Gastroesophageal sphincter (tissue), 4 donors: Measurements from ENCODE around the genes RAB1A and ACTR2.

- PRO-cap: no peak
- RAMPAGE, long total RNA, 4 experiments: no peak in any of the 4 experiments
Observed at GRCh38 chr2:64140536-64141026, 3.6 kb downstream of the PELI1 start.

DNA sequence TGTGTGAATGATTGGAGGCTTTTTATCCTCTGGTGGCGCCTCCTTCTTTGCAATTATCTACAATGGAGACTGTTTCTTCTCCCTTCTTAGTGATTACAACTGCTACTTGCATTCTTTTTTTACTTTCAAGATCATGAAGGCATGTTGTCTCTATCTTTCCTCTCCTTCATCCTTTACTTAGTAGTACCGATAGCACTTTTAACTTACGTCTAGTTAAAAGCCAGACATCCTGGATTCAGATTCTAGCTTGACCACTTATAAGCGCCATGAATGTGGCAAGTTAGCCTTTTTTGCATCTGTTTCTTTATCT lies 84.4 kb upstream of the PELI1 start:
- PRO-cap: no peak
- RAMPAGE, long total RNA, 4 experiments: no peak in any of the 4 experiments

GRCh38 chr2:64329746-64330469 lies 124.1 kb upstream of the LGALSL start:
- PRO-cap: no peak
- RAMPAGE, long total RNA, 4 experiments: no peak in any of the 4 experiments

DNA sequence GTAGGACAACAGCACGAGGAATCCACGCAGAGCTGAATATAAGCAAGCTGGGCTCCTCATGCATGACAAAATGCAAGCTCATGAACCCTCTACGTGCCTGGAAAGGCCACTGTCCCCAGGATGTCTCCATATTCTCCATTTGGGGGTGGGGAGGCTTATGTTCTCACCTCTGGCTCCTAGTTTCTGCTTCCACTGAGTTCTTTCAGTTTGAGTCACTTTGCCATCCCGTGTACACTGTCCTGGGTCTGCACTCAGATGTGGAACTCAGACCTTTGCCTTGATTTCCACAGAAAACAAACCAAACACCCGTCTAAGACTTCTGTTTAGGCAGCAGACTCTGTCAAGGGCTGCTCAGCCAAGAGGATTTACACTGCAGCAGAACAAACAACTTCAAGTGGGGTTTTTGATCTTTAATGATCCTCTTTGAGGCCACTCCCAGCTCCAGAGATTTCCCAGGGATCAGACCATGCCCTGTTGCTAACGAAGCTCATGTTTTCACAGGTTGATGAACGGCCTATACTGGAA lies 52.6 kb upstream of the LGALSL start:
- PRO-cap: no peak
- RAMPAGE, long total RNA, 4 experiments: no peak in any of the 4 experiments

- PRO-cap: no peak
- RAMPAGE, long total RNA, 4 experiments: no peak in any of the 4 experiments
Observed at GRCh38 chr2:64406633-64406965, 47.4 kb upstream of the LGALSL start.

GRCh38 chr2:64456167-64456735 lies 2.3 kb downstream of the LGALSL start:
- PRO-cap: no peak
- RAMPAGE, long total RNA, 4 experiments: no peak in any of the 4 experiments

DNA sequence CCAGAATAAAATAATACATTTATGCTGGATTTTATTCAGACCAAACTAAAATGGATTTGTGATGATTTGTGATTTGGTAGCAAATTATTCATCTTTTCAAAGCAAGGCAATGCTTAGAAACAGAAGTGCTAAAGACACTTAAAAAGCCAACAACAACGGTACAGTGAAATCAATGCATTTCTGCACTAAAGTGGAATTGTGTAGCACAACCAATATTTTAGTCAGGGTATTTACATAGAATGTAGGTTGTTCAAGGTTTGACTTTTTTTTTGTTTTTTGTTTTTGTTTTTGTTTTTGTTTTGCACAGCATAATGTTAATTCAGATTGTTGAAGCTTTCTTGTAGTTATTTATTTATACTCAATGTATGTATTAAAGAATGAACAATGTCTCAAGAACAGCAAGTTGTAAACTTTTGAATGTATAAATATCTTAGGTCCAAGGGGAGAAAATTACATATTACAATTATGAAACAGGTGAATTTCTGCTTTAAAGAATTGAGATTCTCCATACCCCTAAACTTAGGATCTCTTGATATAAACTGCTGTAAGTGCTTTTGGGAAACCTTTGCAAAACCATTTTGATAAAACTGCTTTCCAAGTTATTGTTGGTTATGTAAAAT lies 4.8 kb downstream of the LGALSL start:
- PRO-cap: no peak
- RAMPAGE, long total RNA, 4 experiments: no peak in any of the 4 experiments

GRCh38 chr2:64462048-64462425 lies 8.1 kb downstream of the LGALSL start:
- PRO-cap: no peak
- RAMPAGE, long total RNA, 4 experiments: no peak in any of the 4 experiments

DNA sequence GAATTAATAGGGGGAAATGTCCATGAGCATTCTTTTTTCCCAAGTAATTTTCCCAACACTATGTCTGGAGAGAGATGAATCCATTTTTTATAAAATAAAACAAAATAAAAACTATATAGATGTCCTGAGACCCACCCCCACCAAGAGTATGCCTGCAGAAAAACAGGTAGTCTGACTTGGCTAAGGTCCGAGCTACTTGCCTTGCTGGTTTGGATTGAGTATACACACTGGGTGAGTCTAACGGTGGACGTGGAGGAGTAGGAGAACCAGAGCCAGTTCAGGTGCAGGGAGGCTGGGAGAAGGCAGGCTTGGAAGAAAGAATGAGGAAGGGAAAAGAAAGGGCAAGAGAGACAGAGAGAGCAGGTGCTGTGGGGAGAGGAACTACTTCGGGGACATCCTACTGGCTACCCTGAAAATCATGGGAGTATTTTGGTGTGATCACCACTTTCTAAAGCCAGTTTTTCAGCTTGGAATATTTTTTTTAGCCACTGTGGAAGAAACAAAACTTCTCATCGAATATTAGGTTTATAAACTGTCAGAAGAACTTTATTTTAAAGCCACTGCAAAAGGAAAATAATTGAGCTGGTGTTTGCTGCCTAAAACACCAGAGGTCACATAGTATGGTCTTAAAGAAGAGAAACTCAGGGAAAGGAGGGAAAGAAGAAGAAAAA lies 21.2 kb upstream of the AFTPH start:
- PRO-cap: no peak
- RAMPAGE, long total RNA, 4 experiments: no peak in any of the 4 experiments

- PRO-cap: no peak
- RAMPAGE, long total RNA, 4 experiments: no peak in any of the 4 experiments
Observed at GRCh38 chr2:64629949-64630485, 23.7 kb downstream of the SERTAD2 start.

DNA sequence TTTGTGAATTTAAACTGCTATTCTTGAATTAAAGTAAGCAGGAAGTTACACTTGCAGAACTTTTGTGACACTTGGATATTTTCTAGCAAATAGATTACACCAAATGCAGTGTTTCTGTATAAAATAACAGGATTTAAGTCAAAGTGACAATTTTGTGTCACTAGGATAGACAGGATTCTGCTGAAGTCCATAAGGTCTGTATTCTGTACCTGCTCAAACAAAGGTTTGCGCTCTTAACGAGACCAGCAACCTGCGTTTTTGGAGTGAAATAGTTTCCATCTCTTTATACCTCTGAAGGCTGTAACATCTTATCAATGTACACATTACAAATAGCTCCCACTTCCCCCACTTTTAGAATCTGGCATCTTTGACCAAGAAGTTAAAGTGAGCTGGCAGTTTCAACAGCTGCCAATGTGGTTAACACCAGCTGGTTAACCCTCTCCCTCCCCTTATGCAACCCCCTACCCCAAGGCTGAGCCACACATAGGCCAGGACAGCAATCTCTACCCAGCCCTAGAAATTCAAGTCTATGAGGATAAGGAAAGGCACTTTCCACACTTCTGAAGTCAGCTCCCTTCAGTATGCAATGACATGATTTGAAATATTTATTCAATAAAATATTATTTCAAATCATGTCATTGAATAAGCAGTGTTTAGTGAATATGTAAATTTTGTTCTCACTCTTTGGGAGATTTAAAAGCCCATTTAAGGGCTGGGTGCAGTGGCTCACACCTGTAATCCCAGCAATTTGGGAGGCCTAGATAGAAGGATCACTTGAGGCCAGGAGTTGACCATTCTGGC lies 2.2 kb upstream of the SERTAD2 start:
- PRO-cap: no peak
- RAMPAGE, long total RNA, 4 experiments: no peak in any of the 4 experiments

GRCh38 chr2:64769783-64770113 lies 116.0 kb upstream of the SERTAD2 start:
- PRO-cap: no peak
- RAMPAGE, long total RNA, 4 experiments: no peak in any of the 4 experiments

GRCh38 chr2:64837199-64837777 lies 151.9 kb upstream of the SLC1A4 start:
- PRO-cap: no peak
- RAMPAGE, long total RNA, 4 experiments: no peak in any of the 4 experiments

DNA sequence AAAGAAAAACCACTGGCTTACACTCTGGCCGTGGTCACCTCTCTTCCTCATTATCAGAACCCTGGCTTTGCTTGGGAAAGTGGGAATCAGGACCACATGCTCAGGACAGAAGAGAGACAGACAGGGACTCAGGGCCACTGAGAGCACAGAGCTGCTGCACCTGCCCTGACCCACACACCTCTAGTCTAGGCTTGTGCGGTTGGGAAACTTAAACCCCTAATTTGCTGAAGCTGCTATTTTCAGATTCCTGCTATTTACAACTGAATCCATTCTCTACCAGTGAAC lies 51.6 kb upstream of the SLC1A4 start:
- PRO-cap: no peak
- RAMPAGE, long total RNA, 4 experiments: no peak in any of the 4 experiments

- PRO-cap: no peak
- RAMPAGE, long total RNA, 4 experiments: no peak in any of the 4 experiments
Observed at GRCh38 chr2:64975111-64975734, 14.0 kb upstream of the SLC1A4 start.

DNA sequence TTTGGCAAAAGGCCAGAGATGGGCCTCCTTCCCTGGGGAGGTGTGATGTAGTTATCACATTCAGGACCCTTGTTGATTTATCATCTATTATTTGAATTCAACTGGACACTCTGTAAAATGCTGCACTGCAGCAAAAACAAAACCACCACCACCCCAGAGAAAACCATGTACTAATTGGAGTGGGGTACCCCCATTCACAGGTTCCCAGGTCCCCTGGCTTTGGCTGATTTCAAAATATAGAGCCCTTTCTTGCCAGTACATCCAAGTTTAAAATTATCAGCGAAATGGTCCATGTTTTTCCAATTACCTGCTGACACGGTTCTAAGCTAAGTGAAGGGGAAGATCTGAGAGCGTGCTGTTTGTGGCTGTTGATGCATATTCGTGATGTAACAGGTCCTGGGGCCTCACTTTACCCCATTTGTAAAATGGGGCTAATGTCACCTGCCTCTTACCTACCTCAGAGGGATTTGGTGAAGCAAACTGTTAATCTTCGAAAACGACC lies 32.9 kb downstream of the SLC1A4 start:
- PRO-cap: no peak
- RAMPAGE, long total RNA, 4 experiments: no peak in any of the 4 experiments

DNA sequence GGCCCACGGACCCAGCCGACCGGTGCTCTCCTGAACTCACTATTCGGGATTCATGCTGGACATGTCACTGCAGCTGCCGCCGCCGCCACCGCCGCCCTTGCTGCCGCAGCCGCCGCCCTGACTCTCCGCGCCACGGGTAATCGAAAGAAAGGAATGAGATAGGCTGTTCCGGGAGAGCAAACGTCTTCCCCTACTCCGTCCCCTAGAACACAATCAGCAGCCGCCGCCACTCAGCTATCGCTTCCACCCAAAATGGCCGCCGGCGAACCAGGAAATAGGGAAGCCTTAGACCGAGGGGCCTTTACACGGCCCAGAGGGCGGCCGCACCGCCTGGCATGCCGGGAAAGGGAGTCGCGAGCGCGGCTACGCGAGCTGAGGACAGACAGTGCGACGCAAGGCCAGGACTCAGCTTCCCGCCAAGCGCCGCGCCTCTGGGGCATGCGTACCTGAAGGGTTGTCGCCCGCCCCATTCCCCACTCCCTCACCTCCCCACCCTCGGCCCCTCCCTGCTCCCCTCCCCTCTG lies at the start of gene RAB1A:
RAB1A (minus strand) TSS at position 254 of the 524 bp plus-strand sequence.
- PRO-cap: unidirectional peak, minus-strand start at position 38 of the sequence; bidirectional peak, plus-strand start outside the sequence, minus-strand start at position 275 of the sequence
- RAMPAGE, long total RNA, 4 experiments: start-site peak on the minus strand in 3 of 4 experiments, centred at positions 241 to 256 of the sequence, 159 to 608 reads per replicate

DNA sequence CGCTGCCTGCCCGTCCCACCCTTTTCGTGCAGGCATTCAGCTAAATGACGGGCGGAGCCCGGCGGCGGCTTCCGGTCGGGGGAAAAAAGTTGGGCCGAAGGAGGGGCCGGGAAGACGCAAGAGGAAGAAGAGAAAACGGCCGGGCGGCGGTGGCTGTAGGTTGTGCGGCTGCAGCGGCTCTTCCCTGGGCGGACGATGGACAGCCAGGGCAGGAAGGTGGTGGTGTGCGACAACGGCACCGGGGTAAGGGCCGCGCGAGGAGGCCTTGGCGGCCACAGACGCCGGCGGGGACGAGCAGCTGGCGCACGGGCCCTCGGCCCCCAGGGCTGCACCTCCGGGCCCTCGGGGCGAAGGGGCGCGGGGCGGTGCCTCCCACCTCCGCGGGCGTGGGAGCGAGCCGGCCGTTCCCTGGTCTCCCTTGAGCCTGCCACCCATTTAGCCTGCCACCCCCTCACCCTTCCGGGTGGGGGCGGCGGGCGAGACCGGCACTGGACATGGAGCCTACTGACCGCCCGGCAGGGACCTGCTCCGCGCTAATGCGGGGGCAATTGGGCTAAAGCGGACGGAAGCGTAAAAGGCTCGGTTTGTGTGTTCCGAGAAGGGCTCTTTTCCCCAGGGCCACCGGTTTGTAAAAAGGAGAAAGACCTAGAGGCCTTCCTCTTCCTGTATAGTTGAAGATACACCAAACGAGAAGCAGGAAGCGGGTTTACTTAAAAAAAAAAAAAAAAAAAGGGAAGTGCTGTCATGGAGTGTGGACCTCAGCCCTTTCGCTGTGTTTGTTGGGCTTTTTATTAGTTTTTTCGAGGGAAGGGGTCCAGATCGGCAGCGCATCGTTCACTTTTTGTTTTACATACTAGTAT lies at the start of gene ACTR2:
ACTR2 (plus strand) TSS at position 117 of the 860 bp plus-strand sequence.
- PRO-cap: bidirectional peak, plus-strand start at position 133 of the sequence, minus-strand start outside the sequence; unidirectional peak, plus-strand start at position 275 of the sequence; unidirectional peak, plus-strand start at position 479 of the sequence; bidirectional peak, plus-strand start at position 794 of the sequence, minus-strand start at position 669 of the sequence
- RAMPAGE, long total RNA, 4 experiments: start-site peak on the plus strand in 4 of 4 experiments, centred at positions 113 to 119 of the sequence, 731 to 2,411 reads per replicate

DNA sequence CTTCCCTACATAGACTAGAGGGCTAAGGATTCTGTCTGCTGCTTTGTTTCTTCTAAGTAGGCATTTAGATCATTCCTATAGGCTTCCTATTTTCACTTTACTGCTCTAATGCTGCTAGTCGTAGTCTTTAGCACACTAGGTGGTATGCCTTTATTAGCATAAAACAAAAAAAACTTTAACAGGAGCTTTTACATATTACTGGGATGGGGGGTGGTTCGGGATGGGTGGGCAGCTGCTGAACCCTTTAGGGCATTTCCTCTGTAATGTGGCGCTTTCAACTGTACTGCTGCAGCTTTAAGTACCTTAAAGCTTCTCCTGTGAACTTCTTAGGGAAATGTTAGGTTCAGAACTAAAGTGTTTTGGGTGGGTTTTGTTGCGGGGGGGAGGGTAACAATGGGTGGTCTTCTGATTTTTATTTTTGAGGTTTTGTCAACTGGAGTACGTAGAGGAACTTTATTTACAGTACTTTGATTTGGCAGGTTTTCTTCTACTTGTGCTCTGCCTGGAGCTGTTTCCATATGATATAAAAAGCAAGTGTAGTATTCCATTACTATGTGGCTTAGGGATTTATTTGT lies 41.4 kb downstream of the ACTR2 start:
- PRO-cap: no peak
- RAMPAGE, long total RNA, 4 experiments: no peak in any of the 4 experiments

DNA sequence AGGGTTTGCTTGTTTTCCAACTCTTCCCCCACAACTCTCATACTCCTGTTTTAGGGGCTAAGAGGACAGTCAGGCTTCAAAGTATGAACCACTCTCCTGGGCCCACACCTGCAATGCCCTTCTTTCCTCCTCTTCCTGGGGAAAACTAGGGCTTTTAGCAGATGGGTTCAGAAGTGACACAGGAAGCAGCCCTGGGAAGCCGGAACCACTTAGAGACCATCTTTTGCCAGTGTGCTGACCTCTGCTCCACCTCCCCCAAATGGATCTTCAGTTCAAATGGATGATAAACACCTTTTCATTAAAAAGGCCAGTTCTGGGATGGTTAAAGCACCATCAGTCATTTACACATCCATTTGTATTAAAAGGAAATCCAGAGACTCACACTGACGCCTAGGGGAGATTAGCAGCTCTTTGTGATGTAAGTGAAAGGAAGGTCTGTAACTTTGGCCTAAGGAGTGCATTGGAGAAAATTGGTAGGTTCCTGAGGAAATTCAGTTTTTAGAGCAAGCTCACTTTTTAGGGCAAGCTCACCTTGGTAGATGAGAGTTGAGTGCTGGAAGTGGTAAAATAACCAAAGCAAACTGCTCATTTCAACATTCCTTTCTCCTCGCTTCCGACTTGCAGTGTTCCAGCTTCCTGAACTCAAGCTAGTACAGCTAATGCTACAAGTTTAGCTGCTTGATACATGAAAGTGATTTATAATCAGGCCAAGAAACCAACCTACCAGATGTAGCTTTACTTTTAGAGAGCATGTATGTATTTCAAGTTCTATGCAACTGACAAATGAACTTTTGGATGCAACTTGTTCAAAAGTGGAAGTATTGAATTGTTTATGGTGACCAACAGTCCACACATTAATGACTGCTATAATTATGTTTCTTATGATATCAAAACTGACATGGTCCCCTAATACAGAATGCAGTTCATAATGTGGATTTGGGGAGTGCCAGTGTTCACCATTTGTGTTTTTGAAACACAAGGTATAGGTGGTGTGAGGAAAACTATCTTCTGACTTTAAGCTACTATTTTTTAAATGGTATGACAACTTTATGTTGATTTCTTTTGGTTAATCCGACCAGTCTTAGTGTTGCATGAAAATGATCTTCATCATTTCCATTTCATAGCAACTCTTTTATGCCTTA lies 47.8 kb downstream of the ACTR2 start:
- PRO-cap: no peak
- RAMPAGE, long total RNA, 4 experiments: no peak in any of the 4 experiments